Measurements from ENCODE around the genes ZFYVE16 and ANKRD34B.

DNA sequence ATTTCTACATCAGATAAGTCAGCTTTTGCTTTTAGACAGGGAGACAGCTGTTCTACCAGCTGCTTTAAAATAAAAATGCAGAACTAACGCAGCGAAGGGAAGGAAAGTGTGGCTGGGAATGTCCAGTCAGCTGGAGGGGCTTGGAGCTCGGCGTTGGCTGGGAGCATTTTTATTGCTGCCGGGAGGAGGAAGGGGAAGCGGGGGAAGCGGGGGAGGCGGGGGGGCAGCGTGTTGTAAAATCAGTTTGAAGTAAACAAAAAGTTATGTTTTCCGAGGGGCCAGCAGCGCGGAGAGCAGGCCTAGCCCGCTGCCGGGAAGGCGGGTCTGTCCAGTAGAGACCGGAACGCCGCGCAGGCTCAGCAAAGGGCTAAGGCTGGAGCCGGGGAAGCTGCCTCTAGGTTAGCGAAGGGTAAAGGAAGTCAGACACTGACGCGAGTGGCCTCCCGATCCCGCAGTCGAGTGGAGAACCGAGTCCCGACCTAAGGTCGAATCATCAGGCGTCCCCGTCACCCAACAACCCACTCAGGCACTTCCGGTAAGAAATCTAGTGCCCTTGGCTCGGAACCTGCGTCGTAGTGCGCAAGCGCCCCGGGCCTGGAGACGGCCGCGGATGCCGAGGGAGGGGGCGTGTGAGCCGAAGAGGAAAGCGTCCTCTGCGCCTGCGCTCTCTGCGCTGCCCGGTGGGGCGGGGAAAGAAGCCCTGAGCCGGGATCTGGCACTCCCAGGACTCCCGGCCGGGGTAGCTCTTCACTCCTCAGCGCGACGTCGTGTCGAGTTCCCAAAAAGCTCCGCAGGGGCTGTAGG lies at the start of gene ZFYVE16:
TSS of gene ZFYVE16 (plus strand) at position 718 of the 804 bp plus-strand sequence.
- PRO-cap, 2 experiments: peak in 2 of 2 experiments; most common plus-strand start position 264 of the sequence (in 2); most common minus-strand start position 520 of the sequence (in 2)

DNA sequence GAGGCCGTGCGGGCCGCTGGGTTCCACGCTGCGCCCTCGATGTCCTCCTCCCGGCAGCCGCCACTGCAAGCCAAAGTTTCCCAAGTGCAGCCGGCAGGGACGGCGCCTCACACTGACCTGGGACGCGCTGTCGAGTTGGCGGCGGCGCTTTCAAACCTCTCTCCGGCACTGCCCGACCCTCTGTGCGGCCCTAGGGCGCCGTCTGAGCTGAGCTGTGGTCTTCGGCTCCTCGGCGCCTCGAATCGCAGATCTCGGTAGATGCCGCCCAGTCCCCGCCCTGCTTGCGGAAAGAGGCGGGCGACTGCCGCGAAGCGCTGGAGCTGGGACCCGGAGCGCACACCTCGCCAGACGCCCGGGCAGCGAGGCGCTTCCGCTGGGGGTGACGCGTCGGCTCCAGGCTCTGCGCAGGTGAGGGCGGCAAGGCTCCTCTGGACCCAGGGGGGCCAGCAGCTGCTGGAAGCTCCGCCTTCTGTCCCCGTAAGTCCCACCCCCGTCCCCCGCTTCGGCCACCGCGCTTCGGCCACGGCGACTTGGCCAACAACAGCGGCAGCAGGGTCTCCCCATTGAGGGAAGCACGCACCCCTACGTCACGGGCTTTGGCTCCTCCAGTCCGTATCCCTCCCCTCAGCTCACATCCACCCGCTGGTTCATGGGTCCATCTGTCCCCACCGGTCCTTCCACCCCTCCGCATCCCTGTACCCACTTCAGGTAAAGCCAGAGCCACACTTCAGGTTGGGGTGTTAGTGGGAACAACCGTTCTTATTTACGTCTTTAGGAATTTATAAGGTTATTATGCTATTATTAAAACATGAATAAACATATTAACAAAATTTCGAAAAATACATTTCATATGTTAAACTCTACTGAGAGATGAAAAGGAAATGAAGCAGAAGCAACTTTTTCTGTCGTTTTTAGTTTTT lies at the start of gene ANKRD34B:
TSS of gene ANKRD34B (minus strand) at position 244 of the 920 bp plus-strand sequence.
- PRO-cap, 2 experiments: no peak in any of the 2 experiments

DNA sequence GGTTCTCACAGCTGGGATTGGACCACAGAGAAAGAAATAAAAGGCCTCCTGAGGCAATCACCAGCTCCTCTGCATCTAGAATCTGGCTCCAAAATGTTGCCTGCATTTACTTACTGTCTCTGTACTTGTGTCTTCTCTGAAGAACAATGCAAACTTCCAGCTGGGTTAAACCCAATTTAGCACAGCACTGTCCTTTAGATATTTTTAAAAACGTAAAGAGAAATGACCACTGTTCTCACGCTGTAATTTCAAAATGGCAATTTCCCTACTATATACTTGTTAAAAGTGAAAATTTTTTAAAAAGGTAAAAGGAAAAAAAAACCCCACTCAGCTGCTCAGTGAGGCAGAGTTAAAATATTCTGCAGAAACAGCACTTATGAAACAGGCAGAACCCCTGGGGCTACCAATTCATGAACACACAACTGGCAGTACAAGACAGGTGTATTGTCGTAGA lies 1.7 kb upstream of the RASGRF2 start:
- PRO-cap, 2 experiments: no peak in any of the 2 experiments

GRCh38 chr5:80967848-80968397 lies 7.8 kb downstream of the RASGRF2 start:
- PRO-cap, 2 experiments: no peak in any of the 2 experiments

DNA sequence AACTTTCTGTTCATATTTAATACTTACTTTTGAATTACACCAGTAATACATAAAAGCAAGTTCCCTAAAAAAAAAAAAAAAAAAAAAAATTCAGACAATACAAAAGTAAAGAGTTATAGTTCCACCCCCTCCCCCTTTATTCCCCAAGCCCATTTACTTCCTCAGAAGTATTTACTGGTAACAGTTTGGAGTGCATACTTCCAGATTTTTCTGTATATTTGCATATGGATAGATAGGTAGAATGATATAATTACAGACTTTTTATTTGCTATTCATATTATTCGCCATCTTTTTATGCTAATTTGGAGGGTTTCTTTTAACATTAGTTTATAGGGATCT lies 88.9 kb downstream of the RASGRF2 start:
- PRO-cap, 2 experiments: no peak in any of the 2 experiments

DNA sequence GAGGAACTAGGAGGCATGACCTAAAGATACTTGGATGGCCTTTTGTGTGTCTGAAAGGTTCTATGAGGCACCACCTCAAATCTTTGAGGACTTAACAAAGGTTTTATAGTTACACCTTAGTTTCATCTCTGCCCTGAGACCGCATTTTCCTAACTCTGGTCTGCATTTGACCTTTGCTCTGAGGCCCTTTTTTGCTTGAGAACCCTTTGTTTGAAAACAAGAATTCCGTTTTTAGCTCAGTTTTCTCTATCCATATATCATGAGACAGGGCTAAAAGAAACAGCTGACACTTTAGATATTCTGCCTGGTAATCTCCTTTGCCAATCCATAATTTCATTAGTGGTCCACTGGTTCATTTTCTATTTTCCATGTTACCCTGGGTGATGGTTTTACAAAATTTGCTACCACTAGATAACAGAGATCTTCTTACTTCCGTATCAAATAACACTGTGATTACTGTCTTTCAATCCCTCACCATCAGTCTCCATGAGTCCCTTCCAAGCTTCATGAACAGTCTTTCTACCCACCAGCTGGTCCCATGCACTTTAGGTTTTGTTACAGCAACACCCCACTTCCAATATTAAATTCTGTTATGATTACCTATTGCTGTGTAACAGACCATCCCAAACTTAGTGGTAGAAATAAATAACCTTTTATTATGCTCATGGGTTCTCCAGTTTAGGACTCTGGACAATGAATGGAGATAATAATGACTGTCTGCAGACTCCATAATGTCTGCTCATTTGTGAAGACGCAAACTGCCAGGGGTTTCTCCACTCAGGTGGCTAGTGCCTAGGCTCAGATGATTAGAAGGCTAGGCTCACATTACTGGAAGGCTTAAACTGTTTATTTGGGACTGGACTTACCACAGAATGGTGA lies 148.2 kb downstream of the SSBP2 start:
- PRO-cap, 2 experiments: no peak in any of the 2 experiments

DNA sequence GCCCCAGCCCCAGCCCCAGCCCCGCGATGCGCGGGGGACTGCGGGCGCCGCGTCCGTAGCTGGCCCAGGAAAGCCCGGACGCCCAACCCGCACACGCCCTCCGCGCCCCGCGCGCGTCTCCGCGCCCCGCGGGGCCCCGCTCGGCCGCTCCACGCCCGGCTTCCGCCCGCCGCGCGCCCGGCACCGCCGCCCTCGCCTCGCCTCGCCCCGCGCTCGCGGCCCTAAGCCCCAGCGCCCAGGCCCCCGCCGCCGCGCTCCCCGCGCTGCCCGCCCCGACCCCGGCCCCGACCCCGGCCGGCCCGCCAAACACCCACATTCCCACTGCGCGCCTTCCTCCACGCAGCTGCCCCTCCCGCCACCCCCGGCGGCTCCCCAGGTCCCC lies 655 bp downstream of the SSBP2 start:
- PRO-cap, 2 experiments: no peak in any of the 2 experiments

GRCh38 chr5:81787796-81788493 lies 37.0 kb upstream of the SSBP2 start:
- PRO-cap, 2 experiments: no peak in any of the 2 experiments

DNA sequence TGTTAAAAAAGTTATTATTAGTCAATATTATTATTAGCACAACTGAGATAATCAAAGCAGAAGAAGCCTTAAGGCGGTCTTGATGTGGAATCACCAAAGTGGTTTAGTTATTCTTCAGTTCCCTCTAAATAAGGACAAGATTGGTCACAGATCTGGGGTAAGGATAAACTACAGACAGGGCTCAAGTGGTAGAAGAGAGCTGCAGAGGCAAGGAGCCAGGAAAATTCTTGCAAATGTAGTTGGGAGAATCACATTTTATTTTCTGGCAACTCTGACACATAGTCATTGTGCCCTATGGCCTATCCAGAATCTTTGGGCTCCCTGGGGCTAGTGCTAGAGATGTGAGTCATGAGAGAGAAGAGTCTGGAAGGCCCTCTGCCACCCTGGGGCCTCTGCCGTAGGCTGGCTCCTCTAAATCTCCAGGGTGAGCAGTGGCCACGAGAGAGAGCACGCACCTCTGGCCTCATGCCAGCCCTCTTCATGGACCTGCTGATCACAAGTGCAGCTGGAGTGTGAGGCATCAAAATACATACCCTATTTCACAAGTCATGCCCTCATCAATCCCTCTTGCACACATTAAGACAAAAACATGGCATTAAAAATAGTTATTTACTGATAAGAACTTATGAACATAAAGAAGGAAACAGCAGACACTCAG lies 74.3 kb upstream of the SSBP2 start:
- PRO-cap, 2 experiments: no peak in any of the 2 experiments

- PRO-cap, 2 experiments: no peak in any of the 2 experiments
Measured at GRCh38 chr5:81857269-81857933, 106.5 kb upstream of the SSBP2 start.

DNA sequence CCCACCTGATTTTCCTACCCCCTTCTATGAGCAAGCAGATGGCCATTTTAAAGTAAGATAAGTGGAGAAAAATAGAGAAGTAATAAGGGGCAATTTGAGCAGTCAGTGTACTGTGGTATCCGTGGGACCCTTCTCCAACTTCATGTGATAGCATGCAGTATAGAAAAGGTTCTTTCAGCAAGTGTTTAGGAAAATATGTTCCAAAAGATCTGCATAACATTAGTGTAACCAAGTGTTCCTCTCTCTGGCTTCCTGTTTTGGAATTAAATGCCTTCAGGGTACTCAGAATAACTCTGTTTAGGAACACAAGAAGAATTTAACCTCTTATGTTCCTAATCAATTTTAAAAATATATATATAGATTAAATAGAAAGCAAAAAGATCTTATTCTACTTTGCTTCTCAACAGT lies 135.0 kb downstream of the ATG10 start:
- PRO-cap, 2 experiments: no peak in any of the 2 experiments

- PRO-cap, 2 experiments: no peak in any of the 2 experiments
Measured at GRCh38 chr5:82434718-82435082, 156.5 kb upstream of the RPS23 start.

DNA sequence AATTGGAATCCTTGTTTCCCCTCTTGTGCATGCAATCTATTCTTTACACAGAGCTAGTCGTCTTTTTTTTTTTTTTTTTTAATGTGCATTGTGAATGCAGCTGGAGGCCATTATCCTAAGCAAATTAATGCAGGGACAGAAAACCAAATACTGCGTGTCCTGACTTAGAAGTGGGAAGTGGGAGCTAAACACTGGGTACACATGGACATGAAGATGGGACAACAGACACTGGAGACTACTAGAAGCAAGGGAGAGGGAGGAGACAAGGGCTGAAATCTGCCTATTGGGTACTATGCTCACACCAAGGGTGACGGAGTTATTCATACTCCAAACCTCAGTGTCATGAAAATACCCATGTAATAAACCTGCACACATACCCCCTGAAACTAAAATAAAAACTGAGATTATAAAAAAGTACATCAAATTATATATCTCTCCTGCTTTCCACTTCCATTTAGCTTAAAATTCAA lies 192.5 kb upstream of the RPS23 start:
- PRO-cap, 2 experiments: no peak in any of the 2 experiments

GRCh38 chr5:83055399-83056164 lies 21.6 kb downstream of the TMEM167A start:
- PRO-cap, 2 experiments: no peak in any of the 2 experiments

DNA sequence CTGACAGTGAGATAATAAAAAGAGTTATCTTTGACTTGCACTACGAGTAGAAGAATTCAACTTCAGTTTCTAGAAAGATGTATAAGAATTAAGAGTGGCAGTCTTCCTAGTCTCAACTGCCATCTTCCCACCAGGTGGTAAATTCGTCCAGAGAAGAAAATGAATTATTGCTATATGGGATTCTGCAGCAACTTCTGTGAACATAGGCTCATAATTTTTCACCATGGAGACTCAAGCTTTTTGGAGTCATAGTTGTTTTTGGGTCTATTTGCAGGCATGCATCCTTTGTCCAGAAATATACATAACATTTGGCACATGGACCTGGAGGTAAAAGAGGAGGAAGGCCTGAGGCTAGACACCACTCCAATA lies 831 bp downstream of the TMEM167A start:
- PRO-cap, 2 experiments: no peak in any of the 2 experiments

- PRO-cap, 2 experiments: no peak in any of the 2 experiments
Measured at GRCh38 chr5:83076748-83077297, 371 bp downstream of the TMEM167A start.

GRCh38 chr5:83095814-83096260 lies 18.5 kb downstream of the XRCC4 start:
- PRO-cap, 2 experiments: no peak in any of the 2 experiments

GRCh38 chr5:83283871-83284262 lies 187.7 kb upstream of the VCAN start:
- PRO-cap, 2 experiments: peak in 1 of 2 experiments; most common minus-strand start chr5:83284062 (in 1)

DNA sequence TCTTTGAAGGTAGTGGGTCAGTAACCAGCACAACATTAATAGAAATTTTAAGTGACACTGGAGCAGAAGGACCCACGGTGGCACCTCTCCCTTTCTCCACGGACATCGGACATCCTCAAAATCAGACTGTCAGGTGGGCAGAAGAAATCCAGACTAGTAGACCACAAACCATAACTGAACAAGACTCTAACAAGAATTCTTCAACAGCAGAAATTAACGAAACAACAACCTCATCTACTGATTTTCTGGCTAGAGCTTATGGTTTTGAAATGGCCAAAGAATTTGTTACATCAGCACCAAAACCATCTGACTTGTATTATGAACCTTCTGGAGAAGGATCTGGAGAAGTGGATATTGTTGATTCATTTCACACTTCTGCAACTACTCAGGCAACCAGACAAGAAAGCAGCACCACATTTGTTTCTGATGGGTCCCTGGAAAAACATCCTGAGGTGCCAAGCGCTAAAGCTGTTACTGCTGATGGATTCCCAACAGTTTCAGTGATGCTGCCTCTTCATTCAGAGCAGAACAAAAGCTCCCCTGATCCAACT lies 68.5 kb downstream of the VCAN start:
- PRO-cap, 2 experiments: no peak in any of the 2 experiments

DNA sequence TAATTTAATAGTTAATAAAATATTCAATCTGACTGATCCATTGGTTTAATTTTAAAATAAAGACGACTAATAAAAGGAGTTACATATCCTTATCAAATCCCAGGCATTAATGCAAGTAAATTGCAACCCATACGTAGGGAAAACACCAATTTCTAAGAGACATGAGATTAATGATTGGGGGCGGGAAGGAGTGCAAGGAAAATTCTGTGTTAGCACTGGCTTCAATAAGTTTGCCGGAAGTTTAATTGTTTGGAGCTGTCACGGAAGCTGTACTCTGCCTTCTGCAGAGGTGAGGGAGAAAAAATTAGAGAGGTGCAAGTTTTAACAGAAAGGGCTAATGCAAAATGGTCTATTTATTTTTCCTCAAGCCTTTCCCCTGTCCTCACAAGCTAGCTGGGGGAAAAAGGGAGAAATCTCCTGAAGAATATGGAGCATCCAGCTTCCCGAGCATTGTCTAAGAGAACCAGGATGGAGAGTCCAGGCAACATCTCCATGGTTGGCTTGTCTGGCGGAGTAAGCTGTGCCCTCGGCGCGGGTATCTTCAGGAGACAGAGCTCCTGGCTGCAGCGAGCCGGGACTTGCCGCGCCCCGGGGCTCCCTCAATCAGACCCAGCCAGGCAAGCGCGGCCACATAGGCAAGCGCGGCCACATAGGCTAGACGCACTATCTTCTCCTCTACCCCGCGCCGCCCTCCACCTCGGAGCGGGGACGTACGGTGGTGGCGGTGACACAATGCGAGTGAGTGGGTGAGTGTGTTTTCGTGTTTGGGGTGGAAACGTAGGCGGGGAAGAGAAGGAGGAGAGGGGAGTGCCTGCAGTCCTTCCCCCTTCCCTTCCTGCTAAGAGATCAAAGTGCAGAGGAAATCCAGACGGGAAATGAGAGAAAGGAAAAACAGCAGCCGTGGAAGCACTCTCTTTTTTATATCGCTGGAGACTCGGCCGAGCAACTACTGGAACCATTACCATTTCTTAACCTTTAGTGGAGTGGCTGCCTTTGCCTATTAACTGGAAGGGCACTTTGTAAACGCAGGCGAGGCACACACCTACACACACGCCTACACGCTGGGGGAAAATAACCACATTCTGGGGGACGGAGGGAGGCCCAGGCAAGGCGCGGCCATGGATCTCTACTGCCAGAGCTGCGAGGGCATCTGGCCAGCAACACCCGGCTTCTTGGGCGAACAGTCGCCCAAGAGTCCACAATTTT lies 2.5 kb downstream of the EDIL3 start:
- PRO-cap, 2 experiments: no peak in any of the 2 experiments

All from Metastatic Liver Carcinoma in the Adrenal Gland (tissue), 2 donors.